Tongue (tissue), 2 donors: Measurements from ENCODE around the gene ZBTB9.

GRCh38 chr6:33201926-33202835 lies 1.5 kb downstream of the SLC39A7 start:
- RAMPAGE, long total RNA = no peak

GRCh38 chr6:33278105-33278999 lies 1.4 kb downstream of the B3GALT4 start:
- RAMPAGE, long total RNA = no peak

GRCh38 chr6:33282098-33283086 lies 5.5 kb downstream of the B3GALT4 start:
- RAMPAGE, long total RNA = no peak

- RAMPAGE, long total RNA = no peak
Observed at GRCh38 chr6:33287909-33288602, 983 bp downstream of the WDR46 start.

GRCh38 chr6:33299278-33299694 lies 544 bp upstream of the RGL2 start:
- RAMPAGE, long total RNA = no peak

DNA sequence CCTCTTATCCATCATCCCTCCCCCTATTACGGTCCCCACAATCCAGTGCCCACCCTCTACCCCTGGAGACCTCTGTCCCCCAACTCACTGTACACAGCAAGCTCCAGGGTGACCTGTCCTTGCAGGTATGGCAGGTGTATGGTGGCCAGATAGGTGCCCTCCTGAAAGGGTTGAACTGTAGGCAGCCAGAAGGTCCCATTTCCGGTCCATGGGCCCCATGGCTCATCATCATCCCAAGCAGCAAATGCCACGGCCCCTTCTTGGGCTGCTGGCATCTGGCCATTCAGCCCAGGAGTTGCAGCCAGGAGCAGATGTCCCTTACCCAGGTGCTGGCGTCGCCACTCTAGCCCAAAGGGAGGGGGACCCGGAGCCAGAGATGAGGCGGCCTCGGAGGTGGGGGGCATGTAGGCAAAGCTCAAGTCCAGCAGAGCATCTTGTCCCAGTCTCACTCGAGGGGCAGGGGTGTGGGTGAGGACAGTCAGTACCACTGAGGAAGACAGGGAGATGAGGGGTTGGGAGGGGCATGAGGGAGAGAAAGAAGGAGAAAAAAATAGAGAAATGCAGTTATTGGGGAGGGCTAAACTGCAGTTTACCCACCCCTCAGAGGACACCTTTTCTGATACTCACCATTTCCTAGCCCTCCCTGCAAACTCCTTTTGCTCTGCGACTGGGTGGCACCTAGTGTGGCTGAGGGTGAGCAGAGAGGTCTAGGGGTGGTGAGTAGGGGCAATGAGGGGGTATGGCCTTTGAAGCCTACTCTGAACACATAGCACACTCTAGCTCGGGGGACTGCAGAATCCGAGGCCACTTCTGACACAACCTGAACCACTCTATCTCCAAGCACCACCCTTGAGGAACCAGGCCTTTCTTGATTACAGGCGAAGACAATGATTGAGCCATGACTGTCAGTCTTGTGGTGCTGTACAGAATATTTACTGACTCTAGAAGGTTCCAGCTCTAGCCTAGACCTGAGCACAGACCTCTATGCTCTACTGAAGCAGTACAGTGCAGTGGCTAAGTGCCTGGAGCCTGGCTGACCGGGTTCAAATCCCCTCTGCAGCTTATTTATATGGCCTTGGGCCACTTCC lies 6.5 kb upstream of the RGL2 start:
- RAMPAGE, long total RNA = no peak

GRCh38 chr6:33313218-33313667 lies 635 bp downstream of the TAPBP start:
- RAMPAGE, long total RNA = no peak

GRCh38 chr6:33316496-33317147 lies 922 bp downstream of the ZBTB22 start:
- RAMPAGE, long total RNA = no peak

DNA sequence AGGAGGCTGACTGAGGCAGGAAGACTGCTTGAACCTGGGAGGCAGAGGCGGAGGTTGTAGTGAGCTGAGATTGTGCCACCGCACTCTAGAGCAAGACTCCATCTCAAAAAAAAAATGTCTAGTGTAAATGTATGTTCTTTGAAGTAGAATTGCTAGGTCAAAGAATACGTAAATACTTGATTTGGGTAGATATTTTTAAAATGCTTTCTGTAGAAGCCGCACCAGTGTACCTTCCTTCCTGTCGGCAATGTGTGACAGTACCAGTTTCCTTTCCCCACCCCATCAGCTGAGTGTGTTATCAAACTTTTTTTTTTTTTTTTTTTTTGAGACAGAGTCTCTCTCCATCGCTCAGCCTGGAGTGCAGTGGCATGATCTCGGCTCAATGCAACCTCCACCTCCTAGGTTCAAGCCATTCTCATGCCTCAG lies 14.7 kb upstream of the SMIM40 start:
- RAMPAGE, long total RNA = no peak

- RAMPAGE, long total RNA = no peak
Observed at GRCh38 chr6:33345124-33345816, 16.2 kb upstream of the SMIM40 start.

DNA sequence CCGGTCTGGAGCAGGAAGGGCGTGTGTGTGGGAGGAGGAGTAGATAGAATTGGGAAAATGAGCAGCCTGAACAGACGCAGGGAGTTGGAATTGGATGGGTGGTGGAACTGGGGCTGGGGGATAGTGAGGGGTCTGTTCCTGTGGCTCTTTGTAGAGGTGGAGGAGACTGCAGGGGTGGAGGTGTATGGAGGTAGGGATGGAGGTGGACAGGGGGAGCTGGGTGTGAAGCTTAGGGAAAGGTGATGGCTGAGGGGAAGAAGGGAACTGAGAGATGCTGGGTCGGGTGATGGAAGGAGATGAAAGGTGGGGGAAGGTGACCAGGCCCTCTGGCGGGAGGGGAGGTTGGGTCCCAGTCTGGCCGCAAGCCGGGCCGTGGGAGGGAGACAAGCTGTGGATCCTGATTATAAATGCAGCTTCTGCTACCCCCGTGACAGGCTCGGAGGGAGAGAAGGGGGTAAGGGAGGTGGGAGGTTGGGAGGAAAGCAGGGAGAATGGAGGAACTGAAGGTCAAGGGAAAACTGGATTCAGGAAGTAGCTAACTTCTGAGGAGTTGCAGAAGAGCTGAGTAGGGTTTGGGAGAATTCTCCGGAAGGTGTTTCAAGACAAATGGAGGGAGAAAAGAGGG lies 5.2 kb downstream of the SYNGAP1 start:
- RAMPAGE, long total RNA = no peak

DNA sequence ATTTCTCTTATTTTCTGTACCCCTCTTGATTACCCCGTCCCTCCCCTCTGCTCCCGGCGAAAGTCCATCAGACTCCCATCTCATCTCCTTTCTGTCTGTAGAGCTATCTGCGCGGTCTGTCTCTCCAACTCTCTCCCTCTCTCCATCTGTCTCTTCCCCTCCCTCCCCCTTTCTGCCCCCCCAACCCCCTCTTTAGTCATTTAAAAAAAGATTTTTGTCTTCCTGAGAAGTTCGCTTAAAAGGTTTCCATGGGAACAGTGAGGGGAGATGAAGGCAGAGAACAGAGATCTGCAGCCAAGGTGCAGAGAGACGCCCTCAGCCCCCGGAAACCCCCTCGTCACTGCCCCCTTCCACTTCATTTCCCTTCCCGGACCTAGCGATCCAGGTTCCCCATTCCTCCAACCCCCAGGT lies 6.6 kb downstream of the SYNGAP1 start:
- RAMPAGE, long total RNA = no peak

DNA sequence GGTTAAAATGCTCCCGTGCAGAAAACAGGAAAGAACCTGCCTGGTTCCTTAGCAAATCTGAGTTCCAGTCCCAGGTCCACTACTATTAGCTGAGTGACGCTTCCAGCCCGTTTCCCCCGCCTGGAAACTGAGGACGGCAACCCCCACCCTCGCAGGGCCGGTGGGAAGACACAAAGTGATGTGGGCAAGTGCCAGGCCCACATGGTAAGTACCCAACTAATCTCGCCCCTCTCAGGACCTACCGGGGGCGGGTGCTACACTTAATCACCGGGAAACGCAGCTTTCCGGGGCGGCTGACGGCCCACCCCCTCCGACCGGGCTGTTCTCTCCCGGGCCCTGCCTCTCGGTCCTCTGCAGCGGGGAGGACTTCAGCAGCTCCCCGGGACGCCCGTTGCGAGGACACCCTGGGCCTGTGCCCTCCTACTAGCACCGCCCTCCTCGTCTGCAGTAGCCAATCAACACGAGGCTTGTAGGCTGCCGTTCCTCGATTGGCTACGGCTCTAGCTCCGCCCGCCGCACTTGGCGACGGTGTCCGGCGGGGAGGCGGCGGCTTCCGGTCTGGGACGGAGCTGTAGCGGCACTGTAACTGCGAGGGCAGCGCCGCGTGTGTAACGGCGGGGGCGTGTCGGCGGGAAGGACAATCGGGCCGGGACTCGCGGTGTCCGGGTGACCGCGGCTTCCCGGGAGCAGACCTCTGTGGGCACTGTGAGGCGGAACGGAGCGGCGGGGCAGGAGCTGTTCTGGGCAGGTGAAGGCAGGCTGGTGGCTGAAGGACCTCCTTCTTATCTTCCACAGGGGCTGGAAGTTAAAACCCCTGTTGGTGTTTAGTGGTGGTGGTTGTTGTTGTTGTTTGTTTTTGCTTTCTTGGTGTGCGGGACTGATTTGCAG lies at the start of gene ZBTB9:
ZBTB9 (plus strand) TSS at position 549 of the 888 bp plus-strand sequence.
- RAMPAGE, long total RNA = start-site peak on the minus strand centred at position 402 of the sequence, 42 bp wide, 11 and 13 reads in 2 replicates

DNA sequence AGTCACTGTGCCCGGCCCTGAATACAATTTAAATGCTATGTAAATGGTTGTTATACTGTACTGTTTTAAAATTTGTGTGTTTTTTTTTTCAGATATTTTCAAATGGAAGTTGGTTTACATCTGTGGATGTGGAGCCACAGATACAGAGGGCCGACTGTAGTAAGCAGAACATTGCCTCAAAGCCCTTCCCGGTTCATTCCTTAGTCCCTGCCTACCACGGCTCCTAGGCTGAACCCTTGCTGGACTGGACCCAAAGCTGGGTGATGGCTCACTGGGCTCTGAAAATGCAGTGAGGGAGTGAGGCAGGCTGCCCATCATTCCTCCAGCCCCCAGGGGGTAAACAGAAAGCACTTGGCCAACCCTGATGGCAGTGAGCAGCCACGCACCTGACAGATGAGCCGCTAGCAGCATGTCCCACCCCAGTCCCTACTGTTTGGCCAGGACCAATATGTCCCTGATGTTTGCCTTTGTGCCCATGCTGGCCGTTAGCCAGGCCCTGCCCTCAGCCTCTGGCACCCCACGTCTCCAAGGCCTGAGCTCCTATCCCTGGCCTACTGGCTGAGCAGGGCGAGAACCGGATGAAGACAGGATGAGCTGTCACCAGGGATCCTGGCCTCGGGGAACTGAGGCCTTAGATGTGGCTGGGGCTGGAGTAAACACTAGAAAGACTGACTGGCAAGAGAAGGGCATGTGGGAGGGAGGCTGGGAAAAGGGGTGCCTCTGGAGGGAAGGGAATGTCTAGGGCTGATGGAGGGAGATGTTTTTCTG lies 19.4 kb upstream of the BAK1 start:
- RAMPAGE, long total RNA = no peak

DNA sequence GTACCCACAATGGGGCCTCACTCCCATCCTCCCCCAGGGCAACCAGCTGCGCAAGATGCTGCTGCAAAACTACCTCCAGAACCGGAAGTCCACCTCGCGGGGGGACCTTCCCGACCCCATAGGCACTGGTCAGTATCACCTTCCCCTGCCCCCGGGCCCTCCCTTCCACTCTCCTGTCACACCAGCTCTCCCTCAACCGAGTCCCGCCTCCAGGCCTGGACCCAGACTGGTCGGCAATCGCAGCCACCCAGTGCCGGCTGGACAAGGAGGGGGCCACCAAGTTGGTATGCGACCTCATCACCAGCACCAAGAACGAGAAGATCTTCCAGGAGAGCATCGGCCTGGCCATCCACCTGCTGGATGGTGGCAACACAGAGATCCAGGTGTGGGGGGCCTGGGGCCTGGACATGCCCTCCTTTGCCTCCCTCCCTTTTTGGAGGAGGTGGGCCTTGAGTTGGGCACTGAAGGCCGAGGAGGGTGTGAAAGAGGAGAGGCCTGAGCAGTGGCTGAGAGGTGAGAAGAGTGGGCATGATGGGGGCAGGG lies 26.9 kb downstream of the UQCC2 start:
- RAMPAGE, long total RNA = no peak

GRCh38 chr6:33710654-33711216 lies 765 bp downstream of the UQCC2 start:
- RAMPAGE, long total RNA = no peak

DNA sequence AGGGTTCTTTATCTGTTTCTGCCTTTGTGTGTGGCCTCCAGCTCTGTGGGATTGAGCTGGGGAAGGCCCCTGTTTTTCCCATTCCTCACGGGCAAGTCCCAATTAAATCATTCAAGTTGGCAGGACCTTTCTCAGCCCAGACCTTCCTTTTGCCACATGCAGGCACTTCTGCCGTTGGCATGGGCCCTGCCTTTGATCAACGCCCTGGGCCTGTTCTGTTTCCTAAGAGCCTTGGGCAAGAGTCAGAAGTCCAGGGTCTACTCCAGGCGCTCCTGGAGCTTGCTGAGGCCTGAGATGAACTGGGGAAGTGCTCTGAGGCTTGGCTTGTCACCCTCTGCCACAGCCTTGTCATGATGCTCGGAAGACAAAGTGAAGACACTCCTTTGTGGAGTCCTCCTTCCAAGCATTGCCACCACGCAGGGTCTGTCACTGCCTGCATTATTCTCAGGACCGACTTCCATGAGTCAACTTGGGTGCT lies 7.1 kb downstream of the IP6K3 start:
- RAMPAGE, long total RNA = no peak

- RAMPAGE, long total RNA = no peak
Observed at GRCh38 chr6:33745462-33745999, 1.2 kb downstream of the IP6K3 start.

- RAMPAGE, long total RNA = no peak
Observed at GRCh38 chr6:33777225-33777675, 11.7 kb downstream of the LEMD2 start.

DNA sequence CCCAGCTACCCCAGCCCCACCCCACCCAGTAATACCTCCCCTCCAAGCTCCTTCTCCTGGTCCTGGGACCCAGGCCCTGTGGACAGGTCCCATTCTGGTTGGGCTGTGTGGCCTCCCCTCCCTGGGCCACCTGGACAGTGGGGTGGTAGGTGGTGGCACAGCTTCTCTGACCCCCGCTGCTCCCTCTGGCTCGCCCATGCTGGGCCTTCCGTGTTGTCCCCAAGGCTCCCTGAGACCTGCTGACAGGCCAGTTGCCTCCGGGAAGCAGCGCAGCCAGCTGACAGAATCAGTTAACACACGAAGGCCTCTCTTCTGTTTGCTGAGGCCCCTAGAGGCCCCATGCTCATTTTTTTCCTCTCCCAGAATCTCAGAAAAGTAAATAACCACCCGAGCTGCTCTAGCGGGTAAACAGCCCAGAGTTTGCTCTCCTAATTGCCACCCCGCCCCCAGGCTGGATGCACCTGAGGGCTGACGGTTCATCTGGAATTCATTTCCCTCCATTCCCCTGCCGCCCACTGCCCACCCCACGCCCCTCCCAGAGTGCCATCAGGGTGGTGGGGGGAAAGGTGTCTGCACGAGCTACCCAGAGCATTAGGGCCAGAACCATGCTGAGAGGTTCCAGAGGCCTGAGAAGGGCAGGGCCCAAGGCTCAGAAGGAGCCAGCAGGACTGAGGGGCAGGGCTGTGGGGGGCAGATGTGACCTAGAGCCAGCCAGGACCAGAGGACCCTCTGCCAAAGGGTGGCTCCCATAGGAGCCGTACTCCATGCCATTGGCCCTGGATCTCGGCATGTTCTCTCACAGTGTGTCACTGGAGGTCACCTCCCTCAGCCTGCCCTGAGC lies 157.6 kb downstream of the GRM4 start:
- RAMPAGE, long total RNA = no peak